ENCODE results near the gene PLCG2.

- RRBS: no CpG with 5 or more reads among the region's 21 CpGs
Observed at GRCh38 chr16:81663994-81664619, 115.0 kb upstream of the PLCG2 start.

GRCh38 chr16:81708010-81708440 is 71.1 kb upstream of the PLCG2 start:
- RRBS: no CpG with 5 or more reads among the region's 11 CpGs

DNA sequence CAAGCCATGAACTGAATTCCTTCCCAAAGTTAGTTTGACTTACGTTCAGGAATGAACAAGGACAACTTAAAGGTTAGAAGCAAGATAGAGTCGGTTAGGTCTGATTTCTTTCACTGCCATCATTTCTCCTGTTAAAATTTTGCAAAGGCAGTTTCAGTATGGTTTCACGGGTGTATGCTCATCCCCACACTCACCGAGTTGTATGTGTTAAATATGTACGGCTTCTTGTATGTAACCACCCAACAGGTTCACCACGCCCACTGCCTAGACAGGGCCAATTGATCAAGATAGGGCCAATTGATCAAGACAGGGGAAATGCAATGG is 62.7 kb upstream of the PLCG2 start:
- RRBS: no CpG with 5 or more reads among the region's 6 CpGs

- RRBS: under 1% methylated on average over 15 of the region's 67 CpGs
Observed at GRCh38 chr16:81778739-81779411, at the start of gene PLCG2. PLCG2 (plus strand) TSS chr16:81779291.

- RRBS: no CpG with 5 or more reads among the region's 3 CpGs
Observed at GRCh38 chr16:81808779-81809499, 29.8 kb downstream of the PLCG2 start.

DNA sequence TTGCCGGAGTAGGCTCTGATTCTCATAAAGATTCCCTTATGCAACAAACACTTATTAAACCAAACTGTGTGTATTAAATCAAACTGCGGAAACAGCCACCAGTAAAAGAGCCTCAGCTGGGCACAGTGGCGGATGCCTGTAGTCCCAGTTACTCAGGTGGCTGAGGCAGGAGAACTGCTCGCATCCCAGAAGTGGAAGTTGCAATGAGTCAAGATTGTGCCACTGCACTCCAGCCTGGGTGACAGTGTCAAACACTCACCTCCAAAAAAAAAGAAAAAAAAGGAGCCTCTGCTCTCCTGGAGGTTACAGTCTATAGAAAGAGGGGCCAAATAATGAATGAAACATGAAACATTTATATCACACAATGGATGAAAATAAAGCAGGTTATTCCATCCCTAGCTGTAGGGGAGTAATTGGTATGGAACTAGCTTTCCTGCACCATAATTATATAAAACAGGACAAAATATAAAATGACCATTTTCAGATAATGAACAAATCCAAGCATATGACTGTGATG is 17.1 kb downstream of the MPHOSPH6 start:
- RRBS: no CpG with 5 or more reads among the region's 4 CpGs

DNA sequence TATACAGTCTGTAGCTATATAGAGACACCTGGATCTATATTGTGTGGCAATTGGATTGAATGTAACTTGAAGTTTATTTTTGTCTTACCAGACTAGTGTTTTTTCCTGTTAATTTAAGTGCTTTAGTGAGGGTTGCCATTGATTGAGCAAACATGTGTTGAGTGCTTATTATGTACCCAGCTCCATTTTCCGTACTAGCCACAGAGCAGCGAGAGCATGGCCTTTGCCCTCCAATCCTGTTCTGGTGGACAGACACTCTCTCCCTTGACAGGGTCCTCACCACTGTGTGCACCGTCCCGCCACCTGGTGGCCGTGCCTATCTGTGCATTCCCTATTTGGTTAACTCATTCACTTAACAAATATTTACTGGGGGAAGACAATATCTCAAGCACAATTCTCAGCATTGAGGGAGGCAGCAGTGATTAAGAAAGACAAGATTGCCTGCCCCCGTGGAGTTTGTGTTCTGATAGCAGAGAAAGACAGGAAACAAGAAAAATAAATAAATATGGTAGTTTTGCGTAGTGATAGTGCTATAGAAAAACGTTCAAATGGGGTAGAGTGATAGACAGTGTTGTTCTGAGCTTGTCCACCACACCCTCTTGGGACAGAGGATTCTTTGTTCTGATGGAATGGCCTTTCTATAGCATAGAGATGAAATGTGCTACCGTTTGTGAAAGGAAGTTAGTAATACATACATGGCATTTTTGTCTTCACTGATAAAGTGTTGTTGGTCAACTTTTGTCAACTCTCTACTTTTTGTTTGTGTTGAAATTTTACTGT is 13.0 kb downstream of the CDH13 start:
- RRBS: no CpG with 5 or more reads among the region's 9 CpGs

GRCh38 chr16:82653336-82654560 is 27.0 kb downstream of the CDH13 start:
- RRBS: no CpG with 5 or more reads among the region's 11 CpGs

GRCh38 chr16:82655235-82655805 is 28.6 kb downstream of the CDH13 start:
- RRBS: no CpG with 5 or more reads among the region's 5 CpGs

DNA sequence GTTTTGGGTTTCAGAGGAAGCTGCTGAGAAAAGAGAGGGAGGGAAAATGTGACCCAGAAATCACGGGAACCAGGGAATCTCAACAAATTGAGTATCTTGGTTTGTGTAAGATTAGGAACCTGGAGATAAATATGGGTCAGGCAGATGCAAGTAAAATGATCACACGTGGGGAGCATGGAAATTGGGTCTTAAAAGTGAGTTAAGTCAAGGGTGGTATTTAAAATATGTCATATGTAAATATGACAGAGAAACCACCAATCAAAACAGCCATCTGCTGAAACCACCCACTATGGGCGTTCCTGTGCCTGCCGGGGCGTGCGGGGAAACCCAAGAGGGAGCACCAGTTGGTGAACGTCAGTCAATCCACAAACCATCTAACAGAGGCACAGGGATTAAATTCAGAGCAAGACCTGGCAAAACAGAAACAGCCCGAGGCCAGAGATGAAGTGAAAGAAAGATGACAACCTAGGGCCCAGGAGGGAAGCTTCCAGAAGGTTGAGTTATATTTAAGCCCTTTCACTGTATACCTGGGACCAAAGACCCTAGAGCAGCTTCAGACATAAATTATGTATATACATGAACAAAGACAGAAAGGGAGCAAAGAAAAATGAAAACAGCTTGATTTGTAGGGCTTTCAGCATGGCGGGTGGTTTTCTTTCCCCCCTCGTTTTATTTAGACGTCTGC is 33.5 kb downstream of the CDH13 start:
- RRBS: no CpG with 5 or more reads among the region's 11 CpGs

DNA sequence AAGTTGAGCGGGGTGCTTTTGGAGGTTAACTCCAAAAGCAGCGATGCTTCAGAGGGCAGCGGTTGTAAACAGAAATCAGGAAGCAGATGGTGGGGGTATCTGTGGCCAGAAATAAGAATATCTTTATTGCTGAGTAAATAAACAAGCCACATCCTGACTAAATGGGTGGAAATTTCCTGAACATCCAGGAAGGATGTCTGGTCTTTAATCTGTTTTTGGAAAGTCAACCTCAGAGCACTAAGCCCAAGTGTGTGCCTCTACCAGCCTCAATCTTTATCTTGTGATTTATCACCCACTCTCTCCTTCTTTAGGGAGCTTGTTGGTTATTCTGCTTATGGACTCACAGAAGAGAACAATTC is 123.3 kb downstream of the CDH13 start:
- RRBS: no CpG with 5 or more reads among the region's 3 CpGs

GRCh38 chr16:83247754-83248224 is 560.0 kb upstream of the HSBP1 start:
- RRBS: no CpG with 5 or more reads among the region's 6 CpGs

DNA sequence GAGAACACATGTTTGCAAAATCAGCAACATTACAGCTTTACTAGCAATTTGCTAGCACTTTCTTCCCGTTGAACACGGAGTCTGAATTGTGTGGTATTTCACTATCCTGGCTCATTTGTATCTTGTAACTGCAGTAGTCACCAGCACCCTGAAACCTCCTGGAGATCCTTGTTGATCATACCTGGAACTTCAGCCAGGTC is 334.6 kb upstream of the HSBP1 start:
- RRBS: no CpG with 5 or more reads among the region's 2 CpGs

GRCh38 chr16:83713672-83713977 is 94.2 kb upstream of the HSBP1 start:
- RRBS: no CpG with 5 or more reads among the region's 3 CpGs

- RRBS: no CpG with 5 or more reads among the region's 5 CpGs
Observed at GRCh38 chr16:83804425-83804797, 3.4 kb upstream of the HSBP1 start.

DNA sequence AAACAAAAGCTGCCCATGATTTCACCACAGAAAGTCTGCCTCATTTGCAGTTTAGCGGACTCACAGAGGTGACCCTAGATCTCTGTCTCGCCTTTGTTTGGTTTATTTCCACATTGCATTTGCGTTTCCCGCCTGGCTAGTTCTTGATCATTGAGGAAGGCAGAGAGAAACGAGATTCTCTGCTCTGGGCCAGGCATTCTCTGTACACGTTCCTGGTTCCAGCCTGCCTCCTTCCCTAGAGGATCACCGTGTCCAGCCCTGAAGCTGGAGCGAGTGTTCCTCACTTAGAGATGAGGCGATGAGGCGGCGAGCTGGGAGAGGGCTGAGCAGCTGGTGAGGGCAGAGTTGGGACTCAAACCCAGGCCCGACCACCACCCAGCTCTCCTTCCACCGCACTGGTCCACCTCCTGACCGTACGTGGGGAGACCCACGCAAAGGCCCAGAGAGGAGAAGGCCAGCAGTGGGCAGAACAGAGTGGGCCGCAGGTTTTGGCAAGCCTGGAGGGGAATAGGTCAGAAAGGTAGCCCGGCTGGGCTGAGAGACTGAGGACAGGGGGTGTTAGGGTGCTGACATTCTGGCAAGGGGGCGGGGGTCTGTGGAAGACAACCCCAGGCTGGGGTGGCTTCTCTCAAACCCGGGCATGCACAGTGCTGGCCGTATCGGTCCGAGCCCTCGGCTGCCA is 24.6 kb downstream of the MLYCD start:
- RRBS: no CpG with 5 or more reads among the region's 24 CpGs

- RRBS: no CpG with 5 or more reads among the region's 6 CpGs
Observed at GRCh38 chr16:83954111-83954512, 1.1 kb downstream of the OSGIN1 start.

- RRBS: no CpG with 5 or more reads among the region's 2 CpGs
Observed at GRCh38 chr16:84091847-84092280, 24.9 kb downstream of the MBTPS1 start.

GRCh38 chr16:84095625-84095940 is 21.2 kb downstream of the MBTPS1 start:
- RRBS: no CpG with 5 or more reads among the region's 11 CpGs

GRCh38 chr16:84096368-84097061 is 20.2 kb downstream of the MBTPS1 start:
- RRBS: no CpG with 5 or more reads among the region's 4 CpGs